ENCODE measurements around a stretch of chr6.

DNA sequence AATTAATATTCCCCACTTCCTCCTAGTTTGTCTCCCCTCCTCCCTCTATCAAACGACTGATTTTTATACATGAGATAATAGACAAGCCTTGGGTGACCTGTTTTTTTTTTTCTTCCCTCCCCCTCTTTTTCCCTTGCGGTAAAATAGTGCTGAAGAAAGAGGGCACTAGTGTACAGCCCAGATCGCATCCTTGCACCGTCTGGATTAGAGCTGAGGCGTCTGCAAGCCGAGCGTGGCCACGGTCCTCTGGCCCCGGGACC is 1.4 kb upstream of the GRM1 start:
- PRO-cap: no peak

GRCh38 chr6:146290157-146290635 is 253.4 kb upstream of the RAB32 start:
- PRO-cap: no peak

DNA sequence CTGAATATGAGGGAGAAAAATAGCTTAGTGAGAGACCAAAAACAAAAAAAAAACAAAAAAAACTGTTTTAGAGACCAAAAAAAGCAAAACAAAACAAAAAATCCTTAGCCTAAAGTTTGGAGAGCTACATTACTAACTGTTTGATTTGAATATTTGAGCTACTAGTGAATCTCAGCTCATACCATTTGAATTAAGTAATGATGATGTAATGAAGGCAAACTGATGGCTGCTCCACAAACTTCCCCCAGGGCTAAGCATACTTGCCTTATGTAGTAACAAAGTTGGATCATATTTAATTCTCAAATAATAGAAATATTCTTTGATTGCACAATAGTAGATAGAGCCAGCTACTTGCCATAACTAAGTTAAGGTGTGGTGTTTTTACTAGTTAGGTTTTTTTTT is 2.8 kb downstream of the RAB32 start:
- PRO-cap: no peak

GRCh38 chr6:146854820-146855222 is 256.0 kb downstream of the ADGB start:
- PRO-cap: no peak

DNA sequence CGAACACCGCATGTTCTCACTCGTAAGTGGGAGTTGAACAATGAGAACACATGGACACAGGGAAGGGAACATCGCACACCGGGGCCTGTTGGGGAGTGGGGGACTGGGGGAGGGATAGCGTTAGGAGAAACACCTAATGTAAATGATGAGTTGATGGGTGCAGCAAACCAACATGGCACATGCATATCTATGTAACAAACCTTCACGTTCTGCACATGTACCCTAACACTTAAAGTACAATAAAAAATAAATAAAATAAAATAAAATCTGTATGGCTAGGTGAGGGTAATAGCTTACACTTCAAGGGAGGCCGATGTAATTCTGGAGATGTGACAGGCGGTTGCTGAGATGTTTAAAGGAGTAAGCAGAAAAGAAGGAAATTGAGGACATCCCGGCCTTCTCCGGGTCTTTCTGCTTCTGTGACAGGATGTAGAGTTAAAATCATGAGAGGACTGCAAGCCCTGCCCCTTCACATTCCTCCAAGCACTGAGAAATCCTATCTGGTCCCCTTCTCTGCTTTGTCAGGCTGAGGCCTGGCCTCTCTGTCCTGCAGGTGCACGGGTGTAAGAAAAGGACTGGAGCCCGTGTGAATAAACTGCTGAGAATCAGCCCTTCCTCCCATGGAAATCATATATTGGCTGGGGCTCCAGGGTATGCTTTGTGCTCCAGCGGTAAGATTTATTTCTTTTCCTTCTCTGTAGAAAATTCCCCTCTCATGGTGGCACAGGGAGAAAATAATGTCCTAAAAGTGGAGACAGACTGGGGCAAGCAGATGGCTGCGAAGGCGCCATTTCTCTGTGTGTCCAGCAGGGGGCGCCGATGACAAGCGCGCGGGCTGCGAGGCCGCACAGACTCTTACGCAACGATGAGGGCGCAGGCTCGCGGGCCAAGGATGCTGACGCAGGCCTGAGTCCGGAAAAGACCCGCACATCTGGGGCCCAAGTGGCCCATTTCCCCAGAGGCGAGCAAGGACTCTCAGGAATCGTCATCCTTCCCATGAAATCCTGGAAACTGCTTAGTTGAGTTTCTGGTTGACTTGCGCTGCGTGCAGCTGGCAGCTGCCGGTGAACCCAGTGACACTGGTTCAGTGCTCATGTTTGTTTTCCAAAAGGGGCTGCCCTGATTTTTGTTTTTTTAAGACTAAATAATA is 258.4 kb downstream of the ADGB start:
- PRO-cap: unidirectional peak, plus-strand start at position 958 of the sequence

GRCh38 chr6:147324295-147325290 is 120.4 kb downstream of the STXBP5 start:
- PRO-cap: no peak

- PRO-cap: no peak
Measured at GRCh38 chr6:147336709-147337081, 132.5 kb downstream of the STXBP5 start.

GRCh38 chr6:147367730-147368739 is 140.5 kb upstream of the SAMD5 start:
- PRO-cap: no peak

- PRO-cap: unidirectional peak, plus-strand start at chr6:147508052; bidirectional peak, plus-strand start at chr6:147508132, minus-strand start at chr6:147508077
Measured at GRCh38 chr6:147507331-147508190, 929 bp upstream of the SAMD5 start.

DNA sequence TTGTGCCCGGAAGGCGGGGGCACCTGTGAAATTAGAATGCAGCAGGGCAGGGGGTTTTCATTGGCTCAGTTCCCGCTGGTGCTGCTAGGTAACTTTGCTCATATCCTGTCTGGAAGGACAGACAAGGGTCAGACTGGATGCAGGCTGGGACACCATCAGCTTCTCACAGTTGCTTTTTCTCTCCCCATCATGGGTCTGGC is 195.9 kb upstream of the SASH1 start:
- PRO-cap: no peak

- PRO-cap: no peak
Measured at GRCh38 chr6:148431411-148431904, 88.8 kb downstream of the SASH1 start.

DNA sequence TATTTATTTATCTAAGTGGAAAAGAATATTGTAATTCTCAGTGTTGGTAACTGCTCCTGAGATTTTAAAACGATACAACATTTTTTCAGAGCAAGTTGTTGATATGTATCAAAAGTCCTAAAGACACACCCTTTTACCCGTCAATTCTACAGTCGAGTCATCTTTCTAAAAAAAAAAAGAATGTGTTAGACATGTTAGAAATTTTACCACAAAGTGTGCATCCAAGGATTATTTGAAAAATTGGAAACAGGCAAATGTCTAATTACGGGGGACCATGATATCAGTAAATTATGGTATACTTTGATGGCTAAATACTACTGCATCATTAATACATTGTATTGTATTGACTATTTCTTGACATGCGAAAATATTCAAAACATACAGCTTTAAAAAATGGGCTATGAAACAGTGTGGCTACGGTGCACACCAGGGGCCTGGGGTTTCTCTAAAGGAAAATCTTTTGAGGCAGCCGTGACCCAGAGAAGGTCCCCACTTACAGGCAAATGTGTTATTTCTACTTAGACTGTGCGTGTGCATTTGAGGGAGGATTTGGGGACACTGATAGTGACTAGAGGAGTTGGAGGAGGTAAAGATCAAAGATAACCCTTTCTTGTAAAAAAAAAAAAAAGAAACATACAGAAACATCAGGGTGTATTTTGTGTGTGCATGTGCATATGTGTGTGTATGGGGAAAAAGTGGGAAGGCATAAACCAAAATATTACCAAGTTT is 160.7 kb downstream of the SASH1 start:
- PRO-cap: no peak

DNA sequence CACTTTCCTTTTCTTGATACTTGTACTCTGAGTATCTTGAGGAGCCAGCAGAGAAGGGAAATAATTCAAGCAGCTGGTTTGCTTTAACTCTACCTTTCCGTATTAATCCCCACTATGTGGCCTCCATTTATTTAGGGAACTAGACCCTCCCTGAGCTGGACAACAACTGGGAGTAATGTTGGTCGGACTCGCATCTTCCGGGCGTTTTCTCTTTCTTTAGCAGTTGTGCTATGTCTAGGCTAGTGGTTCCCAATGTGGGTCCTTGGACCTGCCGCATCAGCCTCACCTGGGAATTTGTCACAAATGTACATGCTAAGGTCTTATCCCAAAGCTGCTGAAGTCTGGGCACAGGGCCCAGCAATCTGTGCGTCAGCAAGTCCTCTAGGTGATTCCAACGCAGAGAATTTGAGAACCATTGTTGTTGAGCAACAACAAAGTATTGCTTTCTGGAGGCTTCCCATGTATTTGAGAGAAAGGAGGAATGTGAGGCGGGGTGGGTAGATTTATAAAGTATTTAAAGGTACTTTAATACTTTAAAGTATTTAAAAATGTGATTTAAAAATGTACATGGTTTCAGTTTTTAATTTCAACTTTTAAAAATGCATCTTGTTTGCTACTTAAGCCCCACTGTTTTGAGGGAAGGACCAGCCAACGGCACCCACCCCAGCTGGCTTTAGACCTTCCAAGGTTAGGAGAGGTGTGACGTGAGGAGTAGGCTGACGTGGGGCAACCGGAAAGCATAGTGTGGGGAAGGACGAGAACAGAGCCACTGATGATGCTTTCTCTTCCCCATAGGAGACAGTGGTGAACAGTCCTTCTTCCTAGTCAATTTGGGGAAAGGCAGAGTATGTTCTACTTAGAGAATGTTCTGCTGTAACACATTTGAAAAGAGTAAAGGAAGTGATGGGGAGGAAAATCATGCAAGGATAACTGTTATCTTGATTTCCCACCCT is 4.1 kb downstream of the UST start:
- PRO-cap: no peak

- PRO-cap: no peak
Measured at GRCh38 chr6:148798381-148798757, 51.5 kb downstream of the UST start.

DNA sequence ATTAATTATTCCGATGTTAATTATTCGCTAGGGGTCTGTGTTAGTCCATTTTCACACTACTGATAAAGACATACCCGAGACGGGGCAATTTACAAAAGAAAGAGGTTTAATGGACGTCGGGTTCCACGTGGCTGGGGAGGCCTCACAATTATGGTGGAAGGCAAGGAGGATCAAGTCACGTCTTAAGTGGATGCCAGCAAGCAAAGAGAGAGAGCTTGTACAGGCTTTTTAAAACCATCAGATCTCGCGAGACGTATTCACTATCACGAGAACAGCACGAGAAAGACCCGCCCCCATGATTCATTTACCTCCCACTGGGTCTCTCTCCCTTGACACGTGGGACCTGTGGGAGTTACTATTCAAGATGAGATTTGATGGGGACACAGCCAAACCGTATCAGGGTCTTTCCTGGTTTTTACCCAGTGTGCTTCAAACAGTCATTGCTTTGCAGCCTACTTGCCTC is 108.0 kb downstream of the UST start:
- PRO-cap: no peak

DNA sequence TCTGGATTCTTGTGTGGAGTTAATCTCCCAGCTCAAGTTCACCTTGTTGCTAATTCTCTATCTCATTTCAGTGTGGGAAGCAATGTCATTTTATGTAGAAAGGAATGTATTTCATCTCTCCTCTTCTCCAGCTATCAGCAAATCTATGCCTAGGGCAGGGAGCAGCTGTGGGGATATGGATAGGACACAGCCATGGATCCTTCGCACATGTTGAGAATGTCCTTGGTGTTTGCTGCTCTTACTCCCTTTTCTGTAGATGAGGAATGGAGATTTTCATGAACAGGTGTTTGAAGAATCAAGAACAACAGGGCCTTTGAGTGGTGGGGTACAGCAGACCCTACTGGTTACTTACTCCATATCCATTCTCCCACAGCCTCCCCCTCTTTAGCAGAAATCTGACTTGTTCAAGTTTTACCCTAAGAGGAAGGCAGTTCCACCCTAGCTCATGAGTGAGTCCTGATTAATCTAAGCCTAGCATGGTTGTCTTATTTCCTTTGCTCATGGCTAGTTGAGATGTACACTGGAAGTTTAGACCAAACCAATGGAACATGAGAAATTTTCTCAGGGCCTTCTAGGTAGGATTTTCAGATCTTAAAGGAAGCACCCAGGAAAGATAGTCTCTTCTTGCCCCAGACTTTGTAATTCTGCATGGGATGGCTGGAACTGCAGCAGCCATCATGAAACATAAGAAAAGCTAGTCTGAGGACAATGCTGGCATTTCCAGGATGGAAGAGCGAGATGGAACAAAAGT is 182.2 kb downstream of the UST start:
- PRO-cap: no peak

GRCh38 chr6:148999823-149000393 is 253.1 kb downstream of the UST start:
- PRO-cap: no peak

DNA sequence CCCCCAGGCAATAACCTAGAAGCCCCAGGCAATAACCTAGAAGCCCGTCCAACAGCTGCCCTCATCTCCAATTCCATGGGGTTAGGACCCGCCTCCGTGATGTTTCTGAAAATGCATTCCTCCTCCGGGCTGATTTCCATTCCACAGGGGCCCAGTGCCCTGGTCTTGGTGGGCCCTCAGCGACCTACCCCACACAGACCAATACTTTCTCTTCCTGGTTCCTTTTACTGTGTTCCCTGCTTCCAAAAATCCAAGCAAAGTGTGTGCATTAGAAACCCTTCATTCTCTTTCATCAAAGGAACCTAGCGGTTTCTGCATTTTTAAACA is 257.8 kb upstream of the TAB2 start:
- PRO-cap: no peak

GRCh38 chr6:149318258-149318856 is 845 bp downstream of the TAB2 start:
- PRO-cap: bidirectional peak, plus-strand start at chr6:149318527, minus-strand start at chr6:149318106

- PRO-cap: no peak
Measured at GRCh38 chr6:149322045-149322845, 4.7 kb downstream of the TAB2 start.

All from sciatic nerve (tissue), 1 donor.